Ureter (tissue), 1 donor: ENCODE measurements around the gene CAPZB.

GRCh38 chr1:19071799-19072529 lies 115.5 kb upstream of the IFFO2 start:
- PRO-cap = no peak

GRCh38 chr1:19073220-19073696 lies 116.8 kb upstream of the IFFO2 start:
- PRO-cap = no peak

DNA sequence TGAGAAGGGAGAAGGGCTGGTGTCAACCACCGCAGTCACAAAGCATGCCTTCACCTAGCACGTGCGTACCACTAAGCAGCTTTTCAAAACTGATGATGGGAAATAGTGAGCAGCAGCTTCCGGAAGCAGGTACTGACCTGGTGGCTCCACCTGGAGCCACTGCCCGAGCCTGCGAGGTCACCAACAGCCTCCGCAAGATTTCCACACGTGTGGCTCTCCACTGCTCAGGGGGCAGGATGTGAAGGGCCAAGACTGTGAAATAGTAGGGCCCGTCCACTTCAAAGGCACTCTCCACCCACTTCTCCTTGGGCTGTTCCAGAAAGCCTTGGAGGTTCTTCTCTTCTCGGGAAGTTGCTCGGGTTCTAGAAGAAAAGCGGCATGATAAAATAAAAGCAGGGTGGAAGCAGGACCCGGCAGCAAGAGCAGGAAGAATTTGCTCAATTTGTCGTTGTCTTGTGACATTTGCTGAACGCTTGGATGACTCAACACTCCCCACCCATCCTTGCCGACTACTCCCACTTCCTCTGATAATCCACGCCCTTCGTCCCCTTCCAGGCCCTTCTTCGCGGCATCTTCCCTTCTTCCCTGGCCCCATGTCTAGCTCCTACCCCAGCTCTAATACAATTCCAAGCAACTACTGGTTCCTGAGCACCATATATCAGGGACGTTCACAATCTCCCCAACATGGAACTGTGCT lies 124.9 kb upstream of the IFFO2 start:
- PRO-cap = no peak

DNA sequence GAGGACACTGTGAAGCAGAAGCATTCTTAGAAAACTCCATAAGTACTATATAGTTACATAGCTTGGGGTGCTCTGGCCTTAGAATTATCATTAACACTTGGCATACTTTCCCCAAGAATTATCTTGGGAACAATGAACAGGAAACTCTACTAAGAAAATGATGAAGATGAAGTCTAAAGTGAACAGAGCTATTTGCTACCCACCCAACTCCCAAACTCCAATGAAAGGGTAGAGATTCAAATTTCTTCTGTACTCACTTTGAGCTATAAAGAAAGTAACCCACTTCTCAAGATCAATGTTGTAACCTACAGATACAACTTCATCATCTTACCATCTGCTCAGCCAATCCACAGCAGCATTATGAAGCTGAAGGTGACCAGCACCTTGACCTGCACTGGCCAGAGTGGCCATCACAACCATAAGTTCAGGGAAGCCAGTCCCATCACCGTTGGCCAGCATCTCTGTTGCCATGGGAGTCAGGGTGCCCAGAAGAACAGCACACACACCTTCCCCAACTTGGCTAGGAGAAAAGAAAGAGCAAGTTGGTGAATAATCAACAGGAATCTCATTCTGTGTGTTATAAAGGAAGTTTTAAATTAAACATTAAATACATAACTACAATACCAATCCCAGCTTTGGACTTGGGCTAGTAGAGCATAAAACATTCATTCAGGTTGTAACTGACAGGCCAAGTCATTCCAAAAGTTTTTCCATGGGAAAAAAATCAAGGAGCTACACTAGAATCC lies 46.0 kb downstream of the UBR4 start:
- PRO-cap = no peak

- PRO-cap = no peak
Observed at GRCh38 chr1:19240874-19241255, 10.5 kb downstream of the EMC1 start.

- PRO-cap = no peak
Observed at GRCh38 chr1:19273180-19273628, 15.4 kb downstream of the AKR7A3 start.

- PRO-cap = no peak
Observed at GRCh38 chr1:19274598-19275075, 13.9 kb downstream of the AKR7A3 start.

- PRO-cap = no peak
Observed at GRCh38 chr1:19285473-19285738, 3.2 kb downstream of the AKR7A3 start.

GRCh38 chr1:19353461-19354211 lies 41.5 kb downstream of the SLC66A1 start:
- PRO-cap = no peak

DNA sequence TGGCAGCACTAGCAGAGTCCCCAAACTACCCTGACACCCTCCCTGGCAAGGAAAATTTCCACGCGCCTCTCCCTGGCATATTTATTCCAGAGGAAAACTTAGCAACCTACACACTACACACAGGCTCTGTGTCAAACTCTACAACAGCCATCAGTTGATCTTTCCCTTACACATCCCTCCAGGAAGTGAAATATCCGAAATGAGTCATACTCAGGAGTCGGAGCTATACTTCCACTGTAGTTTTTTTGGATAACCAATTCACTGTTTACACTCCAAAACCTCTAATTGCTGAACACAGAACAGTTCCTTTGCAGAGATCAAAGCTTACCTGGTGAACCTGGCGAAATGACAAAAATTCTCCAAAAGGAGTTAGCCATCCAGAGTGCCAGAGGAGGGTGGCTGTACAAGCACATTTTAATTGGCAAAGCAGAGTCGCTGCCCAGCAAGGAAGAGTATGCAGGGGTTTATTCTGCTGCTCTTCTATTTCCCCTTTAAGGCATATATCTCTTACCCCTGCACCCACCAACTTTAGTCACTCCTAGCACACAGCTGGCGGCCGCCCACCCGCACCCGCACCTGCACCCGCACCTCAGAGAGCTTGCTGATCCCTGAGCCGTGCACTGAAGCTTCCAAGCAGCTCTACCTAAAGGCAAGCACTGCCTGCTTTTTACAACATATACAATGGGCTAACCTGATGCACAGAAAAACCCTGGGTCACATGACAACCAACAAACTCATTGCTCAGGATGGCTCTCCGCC lies 55.0 kb downstream of the CAPZB start:
- PRO-cap = no peak

GRCh38 chr1:19479710-19480420 lies 5.5 kb downstream of the CAPZB start:
- PRO-cap = no peak

DNA sequence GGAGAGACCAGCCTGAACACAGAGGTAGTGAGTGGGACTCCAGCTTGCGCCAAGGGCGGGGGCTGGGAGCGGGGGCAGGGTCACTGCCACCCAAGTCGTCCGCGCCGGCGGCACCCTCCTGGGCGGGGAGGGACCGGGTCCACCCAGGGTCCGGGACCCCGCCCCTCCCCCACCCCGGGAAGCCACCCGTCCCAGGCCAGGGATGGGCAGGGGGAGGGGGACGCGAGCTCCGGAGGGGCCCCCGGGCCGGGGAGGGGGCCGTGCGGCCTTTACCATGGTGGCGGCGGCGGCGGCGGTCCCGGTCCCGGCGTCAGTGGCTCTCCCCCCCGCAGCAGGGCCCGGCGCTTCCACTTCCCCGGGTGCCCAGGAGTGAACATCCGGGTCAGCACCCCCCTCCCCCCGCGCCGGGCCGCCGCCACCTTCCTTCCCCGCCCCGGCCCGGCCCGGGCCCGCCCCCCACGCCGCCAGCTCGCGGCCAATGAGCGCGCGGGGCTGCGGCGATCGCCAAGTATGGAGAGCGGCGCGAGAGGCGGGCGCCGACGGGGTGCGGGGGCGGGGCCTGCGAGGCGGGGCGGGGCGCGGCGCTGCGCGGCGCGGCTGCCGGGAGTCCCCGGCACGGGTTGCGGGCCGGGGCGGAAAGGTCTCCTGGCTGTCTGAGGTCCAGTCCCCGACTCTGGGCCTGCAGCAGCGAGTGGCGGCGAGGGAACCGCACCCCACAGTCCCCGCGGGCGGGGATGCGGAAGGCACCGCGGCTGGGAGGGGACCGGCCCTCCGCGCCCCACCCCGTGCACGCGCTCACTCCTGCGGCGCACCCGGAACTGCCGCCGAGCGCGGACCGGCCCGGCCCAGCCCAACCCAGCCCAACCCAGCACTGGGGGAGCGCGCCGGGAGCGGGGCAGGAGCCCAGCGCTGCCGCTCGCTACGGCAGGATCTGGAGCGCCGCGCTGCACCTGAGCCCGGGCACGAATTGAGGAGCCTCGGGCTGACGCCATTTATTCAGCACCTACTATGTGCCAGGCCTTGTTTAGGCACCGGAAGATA lies at the start of gene CAPZB:
CAPZB (minus strand) TSS at position 377 of the 1,041 bp plus-strand sequence.
- PRO-cap = unidirectional peak, minus-strand start at position 120 of the sequence; bidirectional peak, plus-strand start at position 613 of the sequence, minus-strand start at position 315 of the sequence; bidirectional peak, plus-strand start at position 871 of the sequence, minus-strand start at position 798 of the sequence

DNA sequence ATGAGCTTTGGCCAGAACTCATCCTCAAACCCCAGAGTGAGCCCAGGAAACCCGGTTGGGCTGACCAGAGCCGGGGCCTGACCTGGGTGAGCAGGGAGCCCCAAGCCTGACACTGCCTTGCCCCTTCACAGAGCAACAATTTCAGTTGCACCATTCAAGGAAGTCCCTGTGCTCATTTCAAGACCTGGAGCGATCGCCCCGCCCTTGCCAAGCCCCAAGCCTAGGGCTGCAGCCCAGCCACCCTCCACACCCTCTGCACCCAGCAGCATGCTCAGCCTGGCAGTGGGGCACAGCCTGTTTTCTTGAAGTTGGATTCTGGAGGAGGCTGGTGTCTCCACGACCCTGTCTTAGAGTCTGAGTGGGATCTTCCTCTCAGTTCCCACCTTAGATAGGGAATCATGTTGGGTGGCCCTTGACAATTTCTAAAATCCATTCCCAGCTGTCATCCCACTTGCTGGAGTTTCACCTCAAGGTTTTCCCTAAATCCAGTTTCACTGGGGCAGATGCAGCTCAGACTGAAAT lies 2.4 kb downstream of the NBL1 start:
- PRO-cap = no peak

DNA sequence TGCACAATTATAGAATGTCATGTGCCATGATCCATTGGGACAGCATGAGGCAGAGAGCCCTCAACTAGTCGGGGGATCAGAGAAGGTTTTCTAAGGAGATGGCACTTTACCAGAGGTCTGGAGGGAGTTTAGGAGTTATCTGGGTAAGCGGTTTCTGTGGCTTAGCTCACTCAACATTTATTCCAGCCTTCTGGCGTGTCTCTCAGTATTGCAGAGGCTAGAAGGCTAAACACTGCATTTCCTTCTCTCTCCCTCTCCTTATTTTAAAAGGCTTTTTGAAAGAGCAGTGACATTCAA lies 8.8 kb upstream of the PLA2G2A start:
- PRO-cap = no peak

GRCh38 chr1:20008606-20008967 lies 29.2 kb upstream of the PLA2G2A start:
- PRO-cap = no peak

- PRO-cap = no peak
Observed at GRCh38 chr1:20350113-20350312, 59.3 kb downstream of the VWA5B1 start.

GRCh38 chr1:20367206-20367598 lies 76.5 kb downstream of the VWA5B1 start:
- PRO-cap = no peak

GRCh38 chr1:20484007-20484157 lies 2.1 kb downstream of the CAMK2N1 start:
- PRO-cap = no peak

GRCh38 chr1:20660333-20661137 lies 634 bp downstream of the DDOST start:
- PRO-cap = no peak

GRCh38 chr1:20732950-20733725 lies 635 bp upstream of the SH2D5 start:
- PRO-cap = no peak